ENCODE measurements around a stretch of chr1.

DNA sequence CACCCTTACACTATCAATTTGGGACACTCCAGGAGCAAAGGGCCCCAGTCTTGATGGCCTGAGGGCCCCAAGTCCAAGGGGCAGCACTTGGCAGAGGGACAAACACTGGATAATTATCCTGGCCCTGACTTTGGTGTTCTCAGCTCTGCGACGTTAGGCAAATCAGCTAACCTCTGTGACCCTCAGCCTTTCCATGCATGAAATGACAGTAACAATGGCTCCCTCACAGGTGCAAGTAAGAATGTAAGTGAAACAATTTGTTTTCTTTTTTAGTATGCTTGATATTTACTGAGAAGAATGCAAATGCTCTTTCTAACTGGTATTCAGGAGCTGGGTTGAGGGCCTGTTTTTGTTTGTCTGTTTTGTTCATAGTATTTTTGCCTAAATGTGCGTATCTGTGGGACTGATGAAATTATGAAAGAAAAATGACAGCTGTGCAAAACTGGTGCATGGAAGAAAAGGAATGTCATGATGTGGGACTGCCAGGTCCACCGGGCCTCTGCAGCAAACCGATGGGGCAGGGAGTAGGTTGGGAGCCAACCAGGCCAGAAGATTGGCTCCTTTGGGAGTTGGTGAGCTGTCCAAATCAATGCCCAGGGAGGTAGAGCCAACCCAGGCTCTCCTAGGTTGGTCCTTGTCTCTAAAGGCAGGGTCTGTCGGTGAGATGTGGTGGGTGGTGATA is 61.5 kb upstream of the PRDX6 start:
- CAGE, long polyA plus RNA, result no peak
- RRBS, result no CpG with 5 or more reads among the region's 6 CpGs

DNA sequence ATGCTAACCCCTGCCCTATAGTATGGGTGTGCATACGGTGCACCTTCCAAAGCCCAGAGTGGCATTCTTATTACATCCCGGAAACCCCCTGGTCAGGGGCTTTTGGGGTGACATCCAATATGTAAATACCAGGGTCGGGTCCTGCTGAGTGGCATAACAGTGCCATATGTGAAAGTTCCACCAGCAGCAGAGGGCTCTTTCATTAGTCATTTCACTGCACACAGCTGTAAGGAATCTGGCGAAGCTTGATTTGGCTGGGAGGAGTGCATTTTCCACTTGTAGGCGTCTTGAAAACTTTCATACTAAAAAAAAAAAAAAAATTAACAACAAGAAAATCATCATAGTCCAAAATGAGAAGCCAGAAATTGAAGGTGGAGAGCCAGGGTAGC is 58.8 kb upstream of the PRDX6 start:
- CAGE, long polyA plus RNA, result no peak
- RRBS, result no CpG with 5 or more reads among the region's 5 CpGs

GRCh38 chr1:173475056-173475666 is 2.0 kb upstream of the PRDX6 start:
- CAGE, long polyA plus RNA, result no peak
- RRBS, result no CpG with 5 or more reads among the region's 10 CpGs

- CAGE, long polyA plus RNA, result no peak
- RRBS, result no CpG with 5 or more reads among the region's 4 CpGs
Measured at GRCh38 chr1:173487524-173488360, 10.6 kb downstream of the PRDX6 start.

DNA sequence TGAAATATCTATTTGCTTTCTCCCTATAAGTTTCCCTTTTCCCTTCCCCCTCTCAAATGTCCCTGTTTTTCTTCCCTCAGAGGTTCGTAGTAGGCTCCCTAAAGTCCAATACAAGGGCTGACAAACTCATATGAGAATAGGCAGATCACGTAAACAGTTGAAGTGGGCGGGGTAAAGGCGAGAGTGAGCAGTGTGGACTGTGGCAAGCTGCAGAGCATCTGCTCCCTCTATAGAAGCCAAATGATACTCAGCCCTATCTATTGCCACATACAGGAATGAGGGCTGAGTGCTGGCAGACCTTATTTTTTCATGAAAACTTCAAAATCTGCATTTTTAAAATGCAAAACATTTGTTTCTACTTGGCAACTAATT is 26.2 kb downstream of the PRDX6 start:
- CAGE, long polyA plus RNA, result no peak
- RRBS, result no CpG with 5 or more reads among the region's 4 CpGs

GRCh38 chr1:173870259-173871140 is 2.3 kb downstream of the ZBTB37 start:
- CAGE, long polyA plus RNA, result no peak
- RRBS, result 97% methylated on average over 3 of the region's 16 CpGs

- CAGE, long polyA plus RNA, result no peak
- RRBS, result no CpG with 5 or more reads among the region's 5 CpGs
Measured at GRCh38 chr1:173916526-173916969, 579 bp downstream of the SERPINC1 start.

- CAGE, long polyA plus RNA, result no peak
- RRBS, result no CpG with 5 or more reads among the region's 1 CpG
Measured at GRCh38 chr1:173937182-173937747, 20.1 kb upstream of the SERPINC1 start.

DNA sequence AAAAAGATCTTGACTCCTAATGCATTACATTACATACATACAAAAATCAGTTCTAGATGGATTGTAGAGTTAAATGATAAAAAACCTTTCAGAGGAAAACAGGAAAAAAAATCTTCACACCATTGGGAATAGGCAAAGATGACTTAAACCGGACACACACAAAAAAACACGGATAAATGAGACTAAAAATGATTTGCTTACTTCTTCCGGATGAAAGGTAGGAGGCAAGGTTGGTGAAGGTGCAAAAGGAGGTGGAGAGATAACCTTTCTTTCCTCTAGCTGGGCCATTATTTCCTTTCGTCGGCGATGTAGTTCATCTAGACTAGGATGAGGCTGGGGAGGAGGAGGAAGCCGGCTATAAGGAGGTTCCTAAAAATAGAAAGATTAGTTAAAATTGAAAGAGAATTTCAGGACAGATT is 43.8 kb upstream of the SERPINC1 start:
- CAGE, long polyA plus RNA, result no peak
- RRBS, result no CpG with 5 or more reads among the region's 7 CpGs

- CAGE, long polyA plus RNA, result no peak
- RRBS, result no CpG with 5 or more reads among the region's 14 CpGs
Measured at GRCh38 chr1:174020911-174021431, 1.2 kb downstream of the RC3H1 start.

- CAGE, long polyA plus RNA, result no peak
- RRBS, result no CpG with 5 or more reads among the region's 9 CpGs
Measured at GRCh38 chr1:174051760-174052364, 29.7 kb upstream of the RC3H1 start.

DNA sequence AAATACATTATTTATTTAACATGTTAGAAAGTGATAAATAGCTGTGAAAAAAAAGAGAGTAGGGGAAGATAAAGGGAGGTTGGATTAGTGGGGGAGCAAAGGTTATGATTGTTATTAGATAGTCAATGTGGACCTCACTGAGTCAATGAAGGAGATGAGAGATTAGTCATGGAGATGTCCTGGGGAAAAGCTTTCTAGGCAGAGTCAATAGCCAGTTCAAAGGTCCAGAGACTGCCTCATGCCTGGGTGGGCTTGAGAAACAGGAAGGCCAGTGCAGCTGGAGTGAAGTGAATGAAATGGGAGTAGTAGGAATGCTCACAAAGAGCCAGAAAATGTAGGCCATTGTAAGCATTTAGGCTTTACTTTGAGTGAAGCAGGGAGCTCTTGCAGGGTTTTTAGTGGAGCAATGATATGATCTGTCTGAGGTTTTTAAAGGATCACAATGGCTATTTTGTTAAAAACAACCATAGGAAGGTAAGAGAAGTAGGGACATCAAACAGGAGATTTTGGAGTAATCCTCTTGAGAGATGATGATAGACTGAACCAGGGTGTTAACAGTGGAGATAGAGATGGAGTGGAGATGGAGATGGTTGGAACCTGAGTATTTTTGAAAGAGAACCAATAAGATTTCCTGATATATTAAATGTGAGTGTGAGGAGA is 186.9 kb upstream of the CACYBP start:
- CAGE, long polyA plus RNA, result no peak

DNA sequence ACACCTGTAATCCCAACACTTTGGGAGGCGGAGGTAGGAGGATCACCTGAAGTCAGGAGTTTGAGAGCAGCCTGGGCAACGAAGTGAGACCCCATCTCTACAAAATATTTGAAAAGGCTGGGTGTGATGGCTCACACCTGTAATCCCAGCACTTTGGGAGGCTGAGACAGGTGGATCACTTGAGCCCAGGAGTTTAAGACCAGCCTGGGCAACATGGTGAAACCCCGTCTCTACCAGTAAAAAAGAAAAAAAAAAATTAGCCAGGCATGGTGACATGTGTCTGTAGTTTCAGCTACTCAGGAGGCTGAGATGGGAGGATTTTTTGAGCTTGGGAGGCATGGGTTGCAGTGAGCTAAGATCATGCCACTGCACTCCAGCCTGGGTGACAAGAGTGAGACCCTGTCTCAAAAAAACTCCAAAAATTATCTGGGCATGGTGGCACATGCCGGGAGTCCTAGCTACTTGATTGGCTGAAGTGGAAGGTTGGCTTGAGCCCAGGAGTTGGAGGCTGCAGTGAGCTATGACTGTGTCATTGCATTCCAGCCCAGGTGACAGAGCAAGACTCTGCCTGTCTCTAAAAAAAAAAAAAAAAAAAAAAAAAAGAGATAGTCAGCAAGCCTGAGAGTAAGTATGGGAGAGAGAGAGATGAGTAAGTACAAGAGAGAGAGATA is 181.0 kb upstream of the CACYBP start:
- CAGE, long polyA plus RNA, result no peak
- RRBS, result no CpG with 5 or more reads among the region's 4 CpGs

DNA sequence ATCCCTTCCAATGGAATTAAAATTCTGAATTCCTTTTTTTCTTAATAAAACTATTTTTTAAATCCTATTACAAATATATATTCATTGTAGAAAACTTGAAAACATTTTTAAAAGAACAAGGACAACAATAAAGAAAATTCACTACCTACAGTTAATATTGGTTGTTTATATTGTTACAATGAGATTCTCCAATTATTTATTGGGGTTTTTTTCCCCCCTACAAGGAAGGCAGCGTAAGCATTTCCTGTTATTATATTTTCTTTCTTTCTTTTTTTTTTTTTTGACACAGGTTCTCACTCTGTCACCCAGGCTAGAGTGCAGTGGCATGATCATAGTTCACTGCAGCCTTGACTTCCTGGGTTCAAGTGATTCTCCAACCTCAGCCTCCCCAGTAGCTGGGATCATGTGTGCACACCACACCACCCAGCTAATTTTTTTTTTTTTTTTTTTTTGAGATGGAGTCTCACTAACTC is 32.8 kb upstream of the CACYBP start:
- CAGE, long polyA plus RNA, result no peak
- RRBS, result no CpG with 5 or more reads among the region's 1 CpG

DNA sequence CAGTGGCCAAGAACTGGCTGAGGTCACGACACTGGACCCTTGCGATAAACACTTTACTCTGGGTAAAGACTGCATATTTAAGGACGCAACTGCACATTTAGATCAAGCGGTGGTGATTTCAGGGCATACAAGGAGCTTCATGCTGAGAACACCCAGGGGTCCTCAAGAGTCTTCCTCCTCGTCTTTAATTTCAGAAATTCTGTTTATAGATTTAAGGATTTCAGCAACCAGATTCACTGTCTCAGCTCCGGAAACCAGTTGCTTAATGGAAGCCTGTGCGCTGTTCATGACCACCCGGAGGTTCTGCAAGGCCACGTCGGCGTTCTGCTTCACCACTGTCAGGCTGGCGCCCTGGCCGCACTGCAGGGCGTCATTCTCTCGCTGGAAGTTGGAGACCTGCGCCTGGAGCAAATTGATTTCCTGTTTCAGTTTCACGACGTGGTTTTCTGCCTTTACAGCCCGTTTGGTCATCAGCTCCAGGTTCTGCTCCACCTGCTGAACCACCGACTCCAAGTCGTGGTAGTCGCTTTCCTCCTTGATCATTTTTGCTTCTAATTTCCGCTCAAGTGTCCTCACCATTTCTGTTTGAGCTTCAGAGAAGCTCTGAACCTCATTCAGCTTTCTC is 21.4 kb upstream of the MRPS14 start:
- CAGE, long polyA plus RNA, result no peak
- RRBS, result no CpG with 5 or more reads among the region's 23 CpGs

DNA sequence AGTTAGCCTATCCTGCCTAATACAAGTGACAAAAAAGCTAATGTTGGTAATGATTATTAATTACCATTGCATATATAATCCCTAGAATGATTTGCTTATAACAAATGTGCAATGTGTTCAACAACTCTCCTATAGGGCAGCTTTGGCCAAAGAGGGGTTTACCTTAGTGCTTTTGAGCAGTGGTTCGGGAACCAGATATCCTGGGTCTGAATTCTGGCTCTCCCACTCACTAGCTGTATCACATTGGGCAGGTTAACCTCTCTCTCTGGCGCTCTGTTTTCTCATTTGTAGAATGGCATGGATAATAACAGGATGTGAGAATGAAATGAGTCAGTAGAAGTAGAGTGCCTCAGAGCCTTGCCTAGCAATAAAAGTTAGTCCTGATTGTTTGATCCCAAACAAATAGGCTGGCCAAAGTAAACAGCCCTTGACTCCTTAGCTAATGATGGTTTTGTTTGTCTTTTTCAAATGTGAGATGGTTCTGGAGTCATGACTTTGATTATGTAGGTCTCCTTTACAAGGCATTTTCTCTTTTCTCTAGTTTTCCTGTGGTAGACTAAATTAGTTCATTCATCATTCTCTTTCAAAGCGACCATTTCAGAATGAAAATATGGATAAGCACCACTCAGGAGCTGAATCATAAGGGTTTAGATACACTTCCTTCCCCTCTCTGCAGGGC is 23.3 kb downstream of the KIAA0040 start:
- CAGE, long polyA plus RNA, result no peak
- RRBS, result no CpG with 5 or more reads among the region's 3 CpGs

GRCh38 chr1:175262169-175262440 is 69.5 kb upstream of the KIAA0040 start:
- CAGE, long polyA plus RNA, result no peak
- RRBS, result no CpG with 5 or more reads among the region's 3 CpGs

GRCh38 chr1:176066731-176067199 is 140.3 kb downstream of the COP1 start:
- CAGE, long polyA plus RNA, result no peak
- RRBS, result no CpG with 5 or more reads among the region's 1 CpG

- CAGE, long polyA plus RNA, result no peak
- RRBS, result no CpG with 5 or more reads among the region's 2 CpGs
Measured at GRCh38 chr1:176175795-176176035, 31.4 kb downstream of the COP1 start.

GRCh38 chr1:176206033-176206937 is 801 bp downstream of the COP1 start:
- CAGE, long polyA plus RNA, result no peak
- RRBS, result 1% methylated on average over 23 of the region's 54 CpGs